Bronchial lymph node (tissue), 1 donor: ENCODE measurements around the gene CCR6.

DNA sequence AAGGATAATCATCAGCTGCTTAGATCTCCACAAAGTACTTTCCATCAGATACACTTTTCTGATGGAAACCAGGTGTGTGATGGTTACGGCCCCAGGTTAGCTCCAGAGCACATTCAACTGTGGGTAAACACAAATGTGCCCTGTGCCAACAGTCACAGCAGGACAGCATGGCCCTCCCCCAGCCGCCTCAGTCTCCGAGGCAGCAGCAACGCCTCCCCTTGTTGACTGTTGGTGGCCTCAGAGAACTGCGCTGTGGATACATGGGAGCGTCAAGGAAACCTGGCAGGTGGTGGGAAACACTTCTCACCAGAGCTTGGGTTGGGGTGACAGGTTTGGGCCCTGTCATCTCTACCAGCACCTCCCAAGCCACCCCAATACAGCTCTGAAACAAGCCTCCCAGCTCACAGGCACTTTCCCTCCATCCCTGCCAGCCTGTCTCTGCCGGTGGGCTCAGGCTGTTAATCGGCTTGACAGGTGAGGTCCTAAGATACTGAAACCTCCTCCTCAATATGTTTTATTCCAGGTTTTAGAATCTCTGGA, 1.1 kb upstream of the PRR18 start:
- PRO-cap, result no peak

DNA sequence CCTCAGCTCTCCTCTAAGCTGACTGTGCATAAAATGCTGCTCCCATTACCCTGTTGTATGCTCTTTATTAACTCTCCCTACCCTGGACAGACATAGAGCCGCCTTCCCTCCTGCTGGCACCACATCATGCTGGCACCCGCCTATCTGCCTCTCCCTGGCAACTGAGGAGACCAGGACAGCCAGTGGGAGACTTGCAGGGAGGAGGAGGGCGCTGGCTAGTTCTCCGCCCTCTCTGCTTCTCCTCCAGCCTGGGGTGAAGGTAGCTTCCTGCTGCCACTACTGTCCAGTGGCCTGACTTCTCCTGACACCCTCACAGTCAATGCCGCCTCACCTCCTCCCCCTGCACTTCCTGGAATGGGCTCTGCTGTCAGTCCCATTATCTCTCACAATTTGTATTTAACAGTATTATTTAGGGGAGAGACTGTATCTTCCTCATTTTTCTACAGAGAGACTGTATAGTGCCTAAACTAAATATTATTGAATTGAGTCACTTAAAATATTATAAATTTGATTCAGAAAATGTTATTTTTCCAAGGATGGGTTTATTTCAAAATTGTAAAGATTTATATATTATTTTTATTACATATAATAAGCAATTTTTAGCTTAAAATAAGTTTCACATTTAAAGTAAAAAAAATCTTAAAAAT, 11.1 kb upstream of the PRR18 start:
- PRO-cap, result no peak

- PRO-cap, result no peak
These were observed 24.4 kb upstream of the MPC1 start for GRCh38 chr6:166407132-166407485.

DNA sequence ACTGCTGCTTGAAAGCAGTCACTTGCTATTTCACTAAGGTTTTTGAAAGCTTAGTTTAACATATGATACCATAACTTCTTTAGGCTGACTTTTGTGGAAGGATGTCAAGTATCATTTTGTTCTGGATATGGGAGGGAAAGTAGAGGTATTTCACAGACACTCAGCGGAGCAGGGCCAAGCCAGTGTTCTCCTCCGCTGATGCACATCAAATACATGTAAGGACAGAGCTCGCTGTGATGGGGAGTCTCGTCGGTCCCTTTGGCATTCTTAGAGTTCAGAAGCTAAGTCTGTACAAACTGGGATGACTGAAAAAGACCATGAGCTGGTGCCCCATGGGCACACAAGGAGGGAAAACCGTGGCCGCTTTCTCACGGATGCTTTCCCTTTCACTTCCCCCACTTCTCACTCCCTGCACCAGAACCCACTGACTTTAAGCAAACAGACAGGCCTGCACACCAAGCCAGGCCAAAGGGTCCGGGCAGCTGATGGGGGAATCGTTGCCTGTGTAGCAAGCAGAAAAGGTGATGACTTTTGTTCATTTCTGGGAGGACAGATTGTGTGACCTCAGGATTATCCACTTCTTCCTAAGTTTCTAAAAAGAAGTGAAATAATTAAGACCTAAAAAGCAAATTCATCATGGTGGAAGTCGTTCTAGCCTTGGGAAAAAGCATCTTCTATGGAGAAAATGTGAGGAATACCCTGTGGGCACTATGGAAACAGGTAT, 27.8 kb upstream of the MPC1 start:
- PRO-cap, result no peak

- PRO-cap, result no peak
These were observed 58.5 kb upstream of the MPC1 start for GRCh38 chr6:166441090-166441754.

GRCh38 chr6:166565287-166565929, 21.1 kb downstream of the RAMACL start:
- PRO-cap, result no peak

- PRO-cap, result no peak
These were observed 13.5 kb downstream of the RAMACL start for GRCh38 chr6:166572693-166573583.

GRCh38 chr6:166590986-166591736, 4.7 kb upstream of the RAMACL start:
- PRO-cap, result no peak

- PRO-cap, result no peak
These were observed 48.8 kb upstream of the RPS6KA2 start for GRCh38 chr6:166675766-166676312.

DNA sequence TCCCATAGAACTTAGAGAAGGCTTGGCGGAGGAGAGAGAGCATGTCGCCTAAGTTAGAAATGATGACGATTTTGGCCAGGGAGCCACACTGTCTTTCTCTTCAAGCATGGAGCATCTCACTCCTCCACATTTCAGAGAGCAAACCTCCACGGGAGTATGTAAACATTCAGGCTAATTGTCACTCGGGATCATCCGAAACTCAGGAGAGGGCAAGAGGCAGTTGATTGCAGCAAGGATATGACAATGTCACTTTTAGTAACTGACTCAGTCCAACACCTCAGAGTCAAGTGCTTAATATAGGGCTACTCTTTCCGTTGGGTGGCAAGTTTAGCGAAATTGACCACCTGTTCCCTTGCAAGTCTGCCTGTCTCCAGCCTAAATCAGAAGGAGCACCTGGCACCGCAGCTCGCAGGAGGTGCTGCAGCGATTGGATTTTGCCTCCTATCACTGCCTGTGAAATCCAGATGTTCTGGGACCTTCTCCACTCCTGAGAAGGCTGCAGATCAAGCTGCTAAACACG, 65.8 kb upstream of the RPS6KA2 start:
- PRO-cap, result no peak

DNA sequence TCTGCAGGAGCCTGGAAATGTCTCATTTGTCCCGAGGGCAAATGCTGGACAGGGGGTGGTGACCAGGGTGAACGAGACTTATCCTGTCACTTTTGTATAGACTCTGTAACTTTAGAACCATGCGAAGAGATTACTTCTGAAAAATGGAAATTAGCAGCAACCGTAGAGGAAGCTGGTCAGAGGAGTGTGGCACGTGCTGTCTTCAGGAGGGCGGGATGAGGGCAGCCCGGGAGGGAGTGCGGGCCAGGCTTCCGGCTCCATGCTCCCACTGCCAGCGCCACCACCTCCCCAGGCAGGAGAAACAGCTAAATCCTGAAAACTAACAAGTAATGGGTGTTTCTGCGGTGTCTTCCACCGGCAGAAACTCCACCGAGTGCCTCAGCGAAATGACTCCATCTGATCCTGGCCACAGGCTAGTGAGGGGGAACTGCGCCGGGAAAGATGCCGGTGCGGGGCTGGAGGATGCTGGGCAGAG, 121.0 kb upstream of the RPS6KA2 start:
- PRO-cap, result no peak

GRCh38 chr6:166771313-166771540, 144.2 kb upstream of the RPS6KA2 start:
- PRO-cap, result unidirectional peak, plus-strand start at chr6:166771424

DNA sequence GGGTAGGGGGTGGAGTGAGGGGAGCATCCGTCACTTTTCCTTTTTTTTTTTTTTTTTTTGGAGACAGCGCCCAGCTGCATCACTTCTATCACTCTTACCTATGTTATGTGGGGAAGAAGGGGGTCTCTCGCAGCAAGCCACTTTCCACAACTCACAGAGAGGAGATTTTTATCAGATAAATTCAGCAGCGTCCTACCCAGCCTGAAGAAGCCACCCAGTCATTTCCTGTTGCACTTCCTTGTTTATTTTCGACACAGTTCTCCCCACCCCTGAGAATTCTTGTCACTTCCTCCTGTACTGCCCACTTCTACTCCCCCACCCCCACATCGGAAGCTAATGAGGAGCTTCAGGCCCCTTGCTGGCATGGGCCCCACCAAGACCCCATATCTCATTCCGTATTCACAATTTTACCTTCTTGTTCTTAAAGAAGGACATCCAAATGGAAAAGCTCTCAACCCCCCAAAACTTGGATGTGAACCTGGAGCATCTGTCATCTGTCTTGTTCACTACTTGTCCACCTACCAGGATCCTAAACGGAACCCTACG, 2.9 kb upstream of the RNASET2 start:
- PRO-cap, result bidirectional peak, plus-strand start at position 326 of the sequence, minus-strand start at position 220 of the sequence

GRCh38 chr6:167121829-167122846, 758 bp upstream of the CCR6 start:
- PRO-cap, result bidirectional peak, plus-strand start at chr6:167122105, minus-strand start at chr6:167122054; bidirectional peak, plus-strand start at chr6:167122424, minus-strand start at chr6:167122235; bidirectional peak, plus-strand start at chr6:167122686, minus-strand start at chr6:167122608

GRCh38 chr6:167122847-167123362, at the start of gene CCR6:
Gene CCR6 (plus strand): TSS chr6:167123096.
- PRO-cap, result no peak

DNA sequence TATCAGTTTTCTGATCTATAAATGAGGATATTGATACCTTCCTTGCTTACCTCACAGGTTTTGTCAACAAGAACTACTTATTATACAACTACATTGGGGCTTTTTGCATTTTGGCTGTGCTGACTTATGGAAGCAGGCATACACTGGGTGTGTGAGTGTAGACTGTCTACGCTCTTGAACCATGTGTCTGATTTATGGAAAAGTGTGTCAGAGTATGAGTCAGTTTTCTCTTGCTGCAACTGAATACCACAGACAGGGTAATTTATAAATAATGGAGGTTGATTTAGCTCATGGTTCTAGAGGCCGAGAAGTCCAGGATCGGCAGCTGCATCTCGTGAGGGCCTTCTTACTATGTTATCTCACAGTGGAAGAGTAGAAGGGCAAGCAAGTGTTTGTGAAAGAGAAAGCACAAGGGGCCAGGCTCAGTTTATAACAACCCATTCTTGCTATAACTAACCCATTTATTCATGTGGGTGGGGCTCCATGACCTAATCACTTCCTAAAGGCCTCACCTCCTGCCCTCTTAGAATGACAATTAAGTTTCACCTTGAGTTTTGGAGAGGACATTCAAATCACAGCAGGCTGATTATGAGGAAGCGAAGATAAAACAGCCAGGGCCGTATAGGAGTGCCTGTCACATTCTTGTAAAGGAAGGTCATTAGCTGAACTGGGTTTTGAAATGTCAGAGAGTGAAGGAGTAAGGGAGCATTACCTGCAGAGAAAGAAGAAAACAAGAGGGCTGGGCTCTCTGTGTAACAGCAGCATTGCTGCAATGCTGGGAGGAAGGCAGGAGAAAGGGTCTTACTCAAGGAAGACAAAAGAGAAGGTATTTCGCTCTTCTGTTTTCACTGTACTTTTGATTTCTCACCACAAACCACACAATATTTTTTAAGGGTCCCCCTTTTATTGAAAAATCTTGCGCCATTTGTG, 6.7 kb downstream of the GPR31 start:
- PRO-cap, result bidirectional peak, plus-strand start at position 585 of the sequence, minus-strand start at position 434 of the sequence

- PRO-cap, result no peak
These were observed 3.7 kb upstream of the TTLL2 start for GRCh38 chr6:167321146-167321602.

DNA sequence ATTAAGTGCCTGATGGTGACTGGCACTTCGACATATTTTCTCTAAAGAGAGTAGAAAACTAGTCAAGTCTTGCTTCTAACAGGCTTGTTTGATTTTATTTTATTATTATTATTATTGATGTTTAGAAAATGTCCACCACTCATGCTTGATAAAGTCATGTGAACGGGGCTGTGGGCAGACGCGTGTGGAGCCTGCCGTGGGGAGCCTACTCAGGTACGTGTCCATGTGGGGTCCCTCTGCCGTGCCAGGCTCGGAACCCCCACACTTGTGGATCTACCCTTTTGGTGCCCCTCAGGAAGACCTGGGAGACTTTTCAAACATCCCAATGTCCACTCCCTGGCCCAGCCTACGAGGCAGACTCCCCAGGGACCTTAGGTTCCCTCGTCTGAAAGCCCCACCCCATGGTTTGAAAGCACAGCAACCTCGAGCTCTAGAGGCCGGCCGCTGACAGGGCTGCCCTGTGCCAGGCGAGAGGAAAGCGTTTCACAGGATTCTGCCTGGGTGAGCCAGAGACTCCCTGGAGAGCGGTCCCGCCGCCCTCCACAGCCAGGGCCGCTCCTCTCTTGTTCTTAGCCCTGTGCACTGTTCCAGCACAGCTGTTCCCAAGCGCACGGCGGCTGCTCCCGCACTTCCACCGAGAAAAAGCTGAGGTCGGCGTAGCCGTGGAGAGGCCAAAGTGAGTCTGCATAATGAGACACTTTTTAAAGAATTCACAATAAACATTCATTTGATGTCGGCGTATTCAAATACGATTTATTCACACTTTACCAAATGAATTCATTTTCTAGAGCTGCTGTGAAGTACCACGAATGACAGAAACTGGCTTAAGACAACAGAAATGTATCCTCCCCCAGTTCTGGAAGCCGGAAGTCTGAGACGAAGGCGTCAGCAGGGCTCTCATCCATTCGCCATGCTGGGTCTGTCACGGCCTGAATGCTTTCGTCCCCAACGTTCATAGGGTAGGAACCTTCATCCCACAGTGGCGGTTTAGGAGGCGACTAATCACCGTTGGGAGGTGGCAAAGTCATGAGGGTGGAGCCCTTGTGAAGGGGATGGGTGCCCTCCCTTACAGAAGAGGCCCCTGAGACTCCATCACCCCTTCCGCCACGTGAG, 249.8 kb downstream of the TTLL2 start:
- PRO-cap, result no peak

DNA sequence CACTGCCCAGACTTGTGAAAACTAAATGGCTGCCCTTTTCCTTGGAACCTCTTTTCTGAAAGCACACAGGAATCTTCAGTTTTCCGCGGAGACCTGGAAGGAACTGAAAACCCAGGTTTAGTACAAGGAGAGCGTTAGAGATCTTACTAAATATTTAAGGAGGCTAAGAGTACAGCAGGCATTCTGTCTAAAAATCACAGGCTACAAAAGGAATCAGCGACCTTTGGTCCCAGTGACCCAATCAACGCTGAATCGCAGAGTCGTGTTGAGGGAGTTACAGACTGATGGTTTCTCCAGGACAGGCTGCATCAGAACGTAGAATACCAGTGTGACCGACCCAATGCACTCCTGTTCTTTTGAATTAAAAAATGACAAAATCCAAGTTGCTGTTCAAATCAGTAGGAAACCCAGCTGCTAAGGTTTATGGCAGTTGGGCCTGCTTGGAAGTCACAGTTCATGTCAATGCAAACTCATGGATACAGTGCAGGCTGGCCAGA, 155.9 kb upstream of the AFDN start:
- PRO-cap, result no peak

GRCh38 chr6:167698929-167700185, 127.4 kb upstream of the AFDN start:
- PRO-cap, result bidirectional peak, plus-strand start at chr6:167699709, minus-strand start at chr6:167699656